Calu3 (cell line): Measurements from ENCODE around the gene CDC5L.

DNA sequence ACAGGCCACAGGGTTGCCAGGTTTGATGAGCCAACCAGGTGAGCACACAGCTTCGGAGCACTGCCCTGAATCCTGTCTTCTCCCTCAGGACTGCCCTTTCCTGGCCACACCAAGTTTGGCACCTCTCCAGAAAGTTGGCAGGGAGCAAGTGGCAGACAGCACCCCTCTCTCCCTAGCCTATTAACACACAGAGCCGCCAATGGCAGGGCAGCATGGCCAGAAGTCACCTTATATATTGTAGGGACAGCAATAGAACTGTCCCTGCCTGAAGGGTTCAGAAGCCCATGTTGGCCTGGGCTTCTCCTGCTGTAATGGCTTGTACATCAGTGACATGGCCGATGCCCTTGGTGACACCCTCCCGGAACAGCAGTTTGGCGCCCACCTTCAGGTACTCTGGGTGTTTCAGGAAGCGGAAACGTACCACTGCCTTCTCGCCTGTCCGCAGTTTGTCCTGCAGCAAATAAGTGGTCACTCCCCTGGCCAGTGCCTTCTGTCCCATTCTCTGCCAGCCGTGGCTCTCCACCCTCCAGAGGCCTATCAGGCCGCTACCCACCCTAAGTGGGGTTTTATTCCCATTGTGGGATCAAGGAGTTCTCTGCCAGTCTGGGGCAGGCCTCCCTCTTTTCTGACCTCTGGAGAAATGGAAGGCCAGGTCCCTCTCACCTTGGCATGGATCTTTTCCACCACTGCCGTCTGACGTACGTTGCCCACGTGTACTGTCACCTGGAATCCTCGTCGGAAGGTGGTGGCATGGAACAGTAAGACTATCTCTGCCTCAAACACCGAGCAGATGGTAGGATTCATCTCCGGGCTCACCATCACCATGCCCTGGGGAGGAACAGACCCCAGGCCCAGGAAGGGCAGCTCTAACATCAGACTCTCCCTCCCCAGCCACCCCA, 7.5 kb downstream of the GTPBP2 start:
- PRO-cap, result no peak

DNA sequence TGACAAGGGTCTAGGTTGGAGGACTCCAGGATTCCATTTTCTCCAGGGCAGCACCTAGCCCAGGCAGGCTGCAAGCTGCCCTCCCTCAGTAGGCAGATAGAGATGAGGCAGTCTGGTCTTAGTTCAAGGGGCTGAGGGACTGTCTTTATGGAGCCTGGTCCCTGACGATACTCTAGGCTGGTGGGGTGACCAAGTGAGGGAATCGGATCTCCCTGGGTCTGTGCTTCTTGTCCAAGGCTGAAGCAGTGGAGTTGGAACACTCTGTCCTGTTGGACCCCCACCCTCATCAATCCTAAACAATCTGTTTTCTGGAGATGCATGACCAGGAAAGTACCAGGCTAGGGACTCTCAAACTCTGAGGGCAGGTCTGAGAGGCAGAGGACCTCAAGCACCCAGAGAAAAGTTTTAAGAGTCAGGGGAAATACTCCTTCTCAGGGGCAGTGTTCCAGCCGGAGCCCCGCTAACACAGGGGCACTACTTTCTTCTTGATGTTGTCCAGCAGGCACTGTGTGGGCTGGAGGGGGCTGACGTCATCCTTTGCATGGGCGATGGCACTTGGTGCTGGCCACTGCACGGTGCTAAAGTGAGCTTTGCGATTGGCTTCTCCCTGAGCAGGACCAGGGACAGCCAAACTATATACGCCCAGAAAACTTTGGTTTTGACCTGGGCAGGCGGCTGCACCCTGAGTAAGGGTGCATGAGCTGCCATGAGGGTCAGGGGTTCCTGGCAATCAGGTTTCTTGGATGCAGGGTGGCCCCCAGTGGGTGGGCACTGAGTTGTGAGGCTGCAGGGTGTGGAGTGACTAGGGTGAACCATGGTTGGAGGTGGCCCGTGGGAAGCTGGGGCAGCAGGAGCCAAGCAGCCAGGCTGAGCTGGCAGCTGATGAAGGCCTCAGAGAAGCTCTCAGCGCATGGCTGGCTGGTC, 18.6 kb downstream of the MRPS18A start:
- PRO-cap, result no peak

DNA sequence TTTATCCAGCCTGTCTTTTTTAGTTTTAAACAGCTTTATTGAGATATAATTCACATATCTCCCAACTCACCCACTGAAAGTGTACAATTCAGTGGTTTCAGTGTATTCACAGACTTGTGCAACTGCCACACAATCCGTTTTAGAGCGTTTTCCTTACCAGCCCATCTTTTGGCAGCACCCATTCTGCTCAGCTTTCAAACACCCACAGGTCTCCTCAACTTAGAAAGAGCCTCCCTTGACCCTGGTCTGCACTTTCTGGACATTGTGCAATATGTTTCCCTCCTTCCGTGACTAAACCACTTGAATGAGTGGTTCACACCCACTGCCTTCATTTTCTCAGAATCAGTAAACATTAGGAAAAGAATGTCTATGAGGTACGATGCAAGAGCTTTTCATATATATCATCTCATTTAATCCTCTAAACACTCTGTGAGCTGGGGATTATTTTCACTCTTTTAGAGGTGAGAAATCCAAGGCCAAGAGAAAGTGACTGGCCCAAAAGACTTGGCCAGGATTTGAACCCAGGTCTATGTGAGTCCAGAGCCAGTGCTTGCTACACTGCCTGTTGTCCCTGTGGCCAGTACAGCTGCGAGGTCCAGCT, 21.7 kb upstream of the MRPS18A start:
- PRO-cap, result no peak

DNA sequence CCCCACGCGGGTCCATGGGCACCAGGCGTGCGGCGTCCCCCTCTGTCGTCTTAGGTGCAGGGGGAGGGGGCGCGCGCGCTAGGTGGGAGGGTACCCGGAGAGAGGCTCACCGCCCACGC, 1.3 kb downstream of the VEGFA start:
- PRO-cap, result no peak

DNA sequence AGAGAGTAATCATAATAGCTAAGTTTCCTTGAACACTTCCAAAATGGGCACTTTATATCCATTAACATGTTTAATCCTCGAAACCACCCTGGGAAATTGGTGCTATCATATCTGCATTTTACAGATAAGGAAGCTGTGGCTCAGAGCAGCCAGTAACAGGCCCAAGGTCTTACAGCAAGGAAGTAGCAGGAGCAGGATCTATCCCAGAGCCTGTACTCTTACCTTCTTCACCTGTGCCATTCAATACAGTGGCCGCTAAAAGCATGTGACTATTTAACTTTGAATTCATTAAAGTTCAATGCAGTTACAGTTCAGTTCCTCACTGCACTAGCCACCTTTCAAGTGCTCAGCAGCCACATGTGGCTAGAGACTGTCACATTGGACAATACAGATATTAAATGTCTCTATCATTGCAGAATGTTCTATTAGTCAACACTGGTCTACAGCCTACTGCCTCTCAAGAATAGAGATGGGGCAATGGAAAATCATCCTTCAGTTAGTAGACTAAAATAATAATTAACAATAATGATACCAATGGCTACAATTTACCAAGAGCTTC, 146.8 kb downstream of the VEGFA start:
- PRO-cap, result no peak

GRCh38 chr6:43954317-43955163, 172.7 kb downstream of the MRPL14 start:
- PRO-cap, result no peak

DNA sequence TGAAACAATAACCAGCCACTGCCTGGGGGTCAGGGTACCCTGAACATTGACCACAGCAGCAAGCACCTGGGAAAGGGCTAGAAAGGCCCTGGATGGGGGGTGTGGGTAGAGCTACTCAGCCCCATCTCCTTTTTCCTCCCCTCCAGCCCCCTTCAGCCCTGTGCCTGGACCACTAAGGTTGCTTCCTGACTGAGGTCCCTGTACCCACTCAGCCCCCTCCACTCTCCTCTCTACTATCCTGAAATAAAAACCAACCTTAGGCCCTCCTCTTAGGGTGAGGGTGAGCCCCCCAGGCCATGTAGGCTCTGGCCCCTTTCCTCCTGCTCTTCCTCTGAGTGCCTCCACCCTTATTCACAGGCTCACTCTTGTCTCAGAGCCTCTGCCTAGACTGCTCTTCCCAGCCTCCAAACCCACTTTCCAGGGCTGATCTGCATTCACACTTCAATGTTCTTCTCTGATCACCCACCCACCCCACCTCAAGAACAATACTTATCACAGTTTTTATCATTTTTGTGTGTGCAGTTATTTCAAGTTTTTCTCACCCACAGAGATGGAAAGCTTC, 161.1 kb downstream of the MRPL14 start:
- PRO-cap, result no peak

DNA sequence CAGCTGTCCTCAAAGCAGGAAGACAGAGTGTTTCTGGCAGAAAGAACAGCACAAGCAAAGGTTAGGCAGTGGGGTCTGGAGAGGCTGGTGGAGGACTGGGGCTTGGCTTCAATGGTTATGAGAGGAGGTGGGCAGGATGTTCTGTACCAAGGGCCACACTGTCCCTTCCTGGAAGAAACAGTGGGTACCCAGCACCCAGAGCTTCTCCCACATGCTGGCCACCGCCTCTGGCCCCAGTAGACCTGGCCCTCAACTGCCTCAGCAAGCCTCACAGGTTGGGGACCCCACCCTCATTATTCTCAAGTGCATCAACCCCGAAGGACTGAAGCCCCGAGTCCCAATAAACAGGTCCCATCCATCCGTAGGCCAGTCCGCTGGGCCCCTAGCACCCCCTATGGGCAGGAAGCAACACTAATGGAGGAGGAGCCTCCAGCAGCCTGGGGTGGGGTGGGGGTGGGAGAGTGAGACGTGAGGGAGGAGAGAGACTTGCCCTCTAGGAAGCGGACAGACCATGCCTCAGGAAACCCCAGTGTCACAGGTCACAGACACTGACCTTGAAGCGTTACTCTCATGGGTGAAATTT, 126.1 kb downstream of the MRPL14 start:
- PRO-cap, result bidirectional peak, plus-strand start at position 481 of the sequence, minus-strand start at position 342 of the sequence

- PRO-cap, result bidirectional peak, plus-strand start at chr6:44003315, minus-strand start at chr6:44003120; bidirectional peak, plus-strand start at chr6:44003742, minus-strand start at chr6:44003531
Observed at GRCh38 chr6:44003230-44003825, 123.9 kb downstream of the MRPL14 start.

DNA sequence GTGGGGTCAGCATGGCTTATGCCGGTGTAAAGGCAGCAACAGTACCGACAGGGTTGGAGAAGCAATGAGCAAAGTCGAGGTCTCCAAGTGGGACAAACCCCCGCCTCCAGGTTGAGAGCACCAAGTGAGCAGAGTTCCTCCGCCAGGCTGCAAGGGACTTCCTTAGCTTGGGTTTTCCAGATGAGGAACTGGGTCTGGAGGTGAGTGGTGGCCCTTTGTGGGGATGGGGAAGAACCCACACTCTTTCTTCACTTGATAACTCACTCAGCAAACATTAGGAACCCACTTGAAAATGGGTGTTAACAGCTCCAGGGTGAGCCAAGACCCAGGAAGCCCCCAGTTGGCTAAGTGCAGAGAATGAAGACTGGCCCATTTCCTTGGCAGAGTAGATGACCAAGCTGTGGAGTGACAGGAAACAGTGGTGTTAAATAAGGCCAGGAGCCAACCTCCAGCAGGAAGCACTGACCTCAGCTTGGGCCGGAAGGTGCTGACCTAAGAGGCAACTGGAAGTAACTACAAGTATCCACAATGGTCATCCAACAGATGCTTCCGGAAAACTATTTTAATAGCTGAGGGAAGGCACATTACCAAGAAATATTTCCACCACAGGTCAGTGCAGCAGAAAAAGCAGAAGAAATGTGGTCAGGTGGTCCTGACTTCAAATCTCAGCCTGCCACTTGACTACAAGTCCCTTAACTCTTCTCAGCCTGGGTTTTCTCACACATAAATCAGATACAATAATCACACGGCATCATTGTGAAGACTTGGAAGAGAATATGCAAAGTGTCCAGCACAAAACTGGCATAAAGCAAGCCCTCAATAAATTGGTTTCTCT, 22.7 kb downstream of the MRPL14 start:
- PRO-cap, result no peak

GRCh38 chr6:44133077-44134132, 6.1 kb downstream of the TMEM63B start:
- PRO-cap, result bidirectional peak, plus-strand start at chr6:44133978, minus-strand start at chr6:44133806

- PRO-cap, result no peak
Observed at GRCh38 chr6:44217250-44217925, 662 bp downstream of the MYMX start.

DNA sequence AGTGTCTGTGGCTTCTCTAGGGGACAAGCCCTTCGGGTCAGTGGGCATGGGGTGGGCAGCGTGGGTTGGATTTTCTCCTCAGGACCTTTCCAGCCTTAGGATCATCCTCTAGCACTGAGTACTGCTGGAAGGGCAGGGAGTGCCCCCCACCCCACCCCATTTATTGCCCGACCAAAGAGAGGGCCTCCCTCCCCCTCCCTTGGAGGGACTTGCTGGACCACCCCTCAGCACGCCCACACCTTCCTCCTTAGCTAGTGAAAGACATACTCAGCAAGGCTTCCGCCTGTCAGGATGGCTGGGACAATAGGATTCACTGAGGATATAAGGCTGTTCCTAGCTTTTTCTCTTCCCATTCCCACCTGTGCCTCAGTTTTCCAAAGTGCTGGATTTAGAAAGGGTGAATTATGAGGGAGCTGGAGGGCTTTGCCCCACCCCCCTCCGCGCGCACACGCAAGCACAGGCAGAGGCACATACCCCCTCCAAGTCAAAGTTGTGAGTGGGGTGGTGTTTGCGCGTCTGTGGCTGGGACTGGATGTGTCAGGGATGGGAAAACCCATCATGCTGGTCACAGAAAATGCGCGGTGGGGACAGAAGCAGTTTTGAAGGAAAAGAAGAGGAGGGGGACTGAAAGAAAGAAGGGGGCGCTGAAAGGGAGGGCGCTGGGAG, 783 bp upstream of the SLC29A1 start:
- PRO-cap, result no peak

DNA sequence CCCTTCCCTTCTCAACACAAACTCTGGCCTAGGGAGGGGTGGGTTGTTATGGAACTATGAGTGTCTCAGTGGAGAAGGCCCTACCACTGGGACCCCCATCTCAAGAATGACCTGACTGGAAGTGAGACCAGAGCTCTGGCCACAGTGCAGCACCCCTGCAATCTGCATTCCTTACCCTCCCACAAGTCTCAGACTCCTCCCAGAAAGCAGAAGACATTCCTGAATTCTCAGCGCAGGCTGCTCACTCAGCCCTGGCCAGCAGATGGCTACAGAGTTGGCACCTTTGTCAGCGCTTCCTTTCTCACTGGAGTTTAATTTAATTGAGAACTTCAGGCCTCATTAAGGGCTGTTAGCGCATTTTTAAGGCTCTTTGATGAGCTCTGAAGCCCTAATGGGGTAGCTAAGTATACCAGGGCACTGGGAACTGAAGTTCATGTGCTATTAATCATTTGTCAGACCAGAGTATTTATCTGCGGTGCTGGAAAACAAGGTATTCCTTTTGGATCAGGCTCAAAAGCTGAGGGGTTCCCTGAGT, 11.3 kb downstream of the SLC29A1 start:
- PRO-cap, result no peak

GRCh38 chr6:44238550-44239472, 8.1 kb upstream of the HSP90AB1 start:
- PRO-cap, result no peak

DNA sequence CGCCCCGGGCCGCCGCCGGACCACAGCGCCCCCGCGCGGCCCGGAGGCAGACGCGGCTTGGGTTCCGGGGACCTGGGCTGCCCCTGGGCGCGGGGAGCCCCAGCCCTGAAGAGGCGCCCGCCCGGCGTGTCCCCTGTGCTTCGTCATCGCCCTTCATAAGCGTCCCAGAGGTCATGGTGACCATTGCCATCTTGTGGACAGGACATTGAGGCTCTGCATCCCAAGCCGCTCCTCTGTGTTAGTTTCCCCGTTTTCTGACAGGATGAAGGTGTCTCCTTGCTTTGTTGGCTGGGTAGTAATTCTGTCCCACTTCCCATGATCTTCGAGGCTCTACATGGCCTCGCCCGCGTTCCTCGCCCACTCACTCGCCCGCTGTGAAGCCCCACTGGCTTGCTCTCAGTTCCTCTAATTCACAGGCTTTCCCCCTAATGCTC, 277 bp upstream of the SLC35B2 start:
- PRO-cap, result bidirectional peak, plus-strand start at position 49 of the sequence, minus-strand start outside the sequence

- PRO-cap, result no peak
Observed at GRCh38 chr6:44263946-44264209, 1.5 kb downstream of the NFKBIE start.

GRCh38 chr6:44264210-44265228, 832 bp downstream of the NFKBIE start:
- PRO-cap, result bidirectional peak, plus-strand start at chr6:44264423, minus-strand start at chr6:44264419; bidirectional peak, plus-strand start at chr6:44265107, minus-strand start at chr6:44265003

DNA sequence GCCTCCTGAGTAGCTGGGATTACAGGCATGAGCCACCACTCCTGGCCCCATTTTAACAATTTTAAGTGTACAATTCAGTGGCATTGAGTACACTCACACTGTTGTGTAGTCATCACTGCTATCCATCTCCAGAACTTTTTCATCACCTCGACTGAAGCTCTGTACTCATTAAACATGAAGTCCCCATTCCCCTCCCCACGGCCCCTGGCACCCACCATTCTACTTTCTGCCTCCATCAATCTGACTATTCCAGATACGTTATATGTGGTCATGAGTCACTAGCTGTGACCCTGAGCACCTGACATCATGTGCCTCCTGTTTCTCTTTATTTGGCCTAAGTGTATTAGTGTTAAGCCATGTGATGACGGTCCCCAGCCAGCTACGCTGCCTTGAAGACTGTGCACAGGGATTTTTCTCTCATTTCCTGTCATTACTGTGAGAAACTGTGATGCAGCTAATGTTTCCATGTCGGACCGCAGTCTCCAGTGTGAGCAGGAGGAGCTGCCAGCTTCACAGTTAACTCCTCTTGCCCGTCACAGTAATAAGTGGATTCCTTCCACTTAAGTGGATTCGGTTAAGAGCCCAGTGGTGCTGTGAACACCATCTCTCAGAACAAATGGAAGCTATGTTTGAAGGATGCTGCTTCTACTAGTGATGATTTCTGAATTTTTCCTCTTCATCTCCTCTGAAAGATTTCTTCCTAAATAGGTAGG, 9.9 kb upstream of the SPATS1 start:
- PRO-cap, result no peak

DNA sequence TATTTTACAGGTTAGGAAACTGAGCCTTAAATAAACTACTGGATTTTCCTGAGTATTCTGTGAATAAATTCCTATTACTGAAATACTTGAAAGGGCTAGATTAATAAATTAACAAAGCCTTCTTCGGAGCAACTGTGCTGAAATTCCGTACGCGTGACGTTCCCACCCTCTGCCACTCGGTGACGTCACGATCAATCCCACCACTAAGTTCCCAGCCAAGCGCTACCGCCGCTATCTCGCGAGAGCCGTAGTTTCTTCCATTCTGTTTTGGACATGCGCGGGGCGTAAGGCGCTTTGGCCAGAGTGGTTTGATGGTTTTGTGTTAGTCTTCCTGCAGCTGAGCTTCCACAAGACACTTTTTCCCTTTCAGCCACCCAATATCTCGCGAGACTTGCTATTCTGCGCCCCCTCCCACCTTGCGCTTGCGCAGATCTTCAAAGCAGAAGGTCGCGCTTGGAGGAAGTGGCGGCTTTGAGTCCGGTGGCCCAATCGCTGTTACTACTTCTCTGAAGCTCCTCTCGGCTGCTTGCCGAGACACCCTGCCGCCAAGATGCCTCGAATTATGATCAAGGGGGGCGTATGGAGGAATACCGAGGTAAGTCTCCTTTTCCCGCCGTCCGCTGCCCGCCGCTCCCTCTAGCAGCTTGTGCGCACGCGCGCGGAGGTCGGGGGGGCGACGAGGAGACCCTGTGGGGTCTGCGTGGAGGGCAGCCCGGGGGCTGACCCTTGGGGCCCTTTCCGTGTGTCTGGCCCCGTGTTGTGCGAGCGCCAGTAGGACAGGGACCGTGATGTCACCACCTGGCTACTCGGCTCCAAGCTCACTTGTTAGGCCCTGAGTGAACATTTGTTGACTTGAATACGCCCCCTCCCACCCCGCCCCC, at the start of gene CDC5L:
TSS of gene CDC5L (plus strand) at position 433 of the 881 bp plus-strand sequence.
- PRO-cap, result bidirectional peak, plus-strand start at position 442 of the sequence, minus-strand start at position 174 of the sequence; bidirectional peak, plus-strand start at position 690 of the sequence, minus-strand start at position 824 of the sequence